HepG2 (cell line): ENCODE measurements around the genes CHODL and CCT8.

GRCh38 chr21:17425872-17426179 is 87.0 kb upstream of the CXADR start:
- RRBS, 2 experiments, result no CpG with 5 or more reads among the region's 1 CpG
CAGE:
- cytosol, long polyA minus RNA, result no peak
- cytosol, long polyA plus RNA, result no peak
- long polyA plus RNA, result no peak
- nucleus, long polyA minus RNA, result no peak
- nucleus, long polyA plus RNA, result no peak

- RRBS, 2 experiments, result no CpG with 5 or more reads among the region's 5 CpGs
CAGE:
- cytosol, long polyA minus RNA, result no peak
- cytosol, long polyA plus RNA, result no peak
- long polyA plus RNA, result no peak
- nucleus, long polyA minus RNA, result no peak
- nucleus, long polyA plus RNA, result no peak
Measured at GRCh38 chr21:17429048-17429379, 83.8 kb upstream of the CXADR start.

DNA sequence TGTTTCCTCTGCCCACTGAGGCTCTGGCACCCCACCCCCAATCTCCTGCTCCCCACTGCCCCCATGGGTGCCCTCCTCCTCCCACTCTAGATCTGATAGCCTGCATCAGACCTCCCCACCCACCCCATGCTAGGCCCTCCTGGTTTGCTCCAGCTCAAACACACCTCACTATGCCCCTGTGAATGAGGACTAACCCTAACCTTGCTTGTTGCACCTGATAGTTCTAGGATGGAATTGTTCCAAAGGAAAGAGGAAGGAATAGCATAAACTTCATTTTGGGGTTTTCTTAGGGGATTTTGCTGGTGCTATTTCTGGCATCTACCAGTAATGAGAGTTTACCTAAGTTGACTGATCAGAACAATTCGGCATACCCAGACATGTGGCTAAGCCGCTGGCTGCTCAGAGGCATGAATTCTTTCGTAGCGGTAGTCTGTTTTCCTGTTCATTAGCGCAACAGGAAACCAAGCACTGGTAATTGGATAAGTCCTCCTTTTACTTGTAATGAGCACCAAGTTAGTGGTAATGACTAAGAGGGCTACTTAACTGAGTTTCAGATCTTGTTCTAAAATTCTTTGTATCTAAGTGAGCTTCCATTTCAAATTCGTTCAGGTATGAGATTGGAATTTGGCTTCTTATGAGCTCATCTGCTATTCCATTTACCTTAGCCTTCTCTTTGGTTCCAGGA is 38.7 kb downstream of the C21orf91 start:
- RRBS, 2 experiments, result no CpG with 5 or more reads among the region's 6 CpGs
CAGE:
- cytosol, long polyA minus RNA, result no peak
- cytosol, long polyA plus RNA, result no peak
- long polyA plus RNA, result no peak
- nucleus, long polyA minus RNA, result no peak
- nucleus, long polyA plus RNA, result no peak

DNA sequence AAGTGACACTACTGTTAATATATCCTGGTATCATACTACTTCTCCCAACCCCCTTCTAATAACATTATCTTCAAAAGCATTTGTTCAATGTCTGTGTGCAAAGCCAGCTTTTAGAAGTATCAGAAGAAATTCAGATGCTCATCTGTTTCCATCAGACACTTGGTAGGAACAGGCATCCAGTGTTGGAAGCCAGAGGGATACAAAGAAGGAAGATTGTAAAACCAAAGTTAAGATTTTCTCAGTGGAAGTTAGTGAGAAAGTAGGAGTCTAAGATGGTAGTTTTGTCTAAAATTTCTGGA is 139.2 kb upstream of the C21orf91 start:
CAGE:
- cytosol, long polyA minus RNA, result no peak
- cytosol, long polyA plus RNA, result no peak
- long polyA plus RNA, result no peak
- nucleus, long polyA minus RNA, result no peak
- nucleus, long polyA plus RNA, result no peak

- RRBS, 2 experiments, result 24 to 44% methylated on average over 6 to 9 of the region's 23 CpGs
CAGE:
- cytosol, long polyA minus RNA, result no peak
- cytosol, long polyA plus RNA, result no peak
- long polyA plus RNA, result no peak
- nucleus, long polyA minus RNA, result no peak
- nucleus, long polyA plus RNA, result no peak
Measured at GRCh38 chr21:18244248-18244983, at the start of gene CHODL. CHODL (plus strand) TSS chr21:18244833.

DNA sequence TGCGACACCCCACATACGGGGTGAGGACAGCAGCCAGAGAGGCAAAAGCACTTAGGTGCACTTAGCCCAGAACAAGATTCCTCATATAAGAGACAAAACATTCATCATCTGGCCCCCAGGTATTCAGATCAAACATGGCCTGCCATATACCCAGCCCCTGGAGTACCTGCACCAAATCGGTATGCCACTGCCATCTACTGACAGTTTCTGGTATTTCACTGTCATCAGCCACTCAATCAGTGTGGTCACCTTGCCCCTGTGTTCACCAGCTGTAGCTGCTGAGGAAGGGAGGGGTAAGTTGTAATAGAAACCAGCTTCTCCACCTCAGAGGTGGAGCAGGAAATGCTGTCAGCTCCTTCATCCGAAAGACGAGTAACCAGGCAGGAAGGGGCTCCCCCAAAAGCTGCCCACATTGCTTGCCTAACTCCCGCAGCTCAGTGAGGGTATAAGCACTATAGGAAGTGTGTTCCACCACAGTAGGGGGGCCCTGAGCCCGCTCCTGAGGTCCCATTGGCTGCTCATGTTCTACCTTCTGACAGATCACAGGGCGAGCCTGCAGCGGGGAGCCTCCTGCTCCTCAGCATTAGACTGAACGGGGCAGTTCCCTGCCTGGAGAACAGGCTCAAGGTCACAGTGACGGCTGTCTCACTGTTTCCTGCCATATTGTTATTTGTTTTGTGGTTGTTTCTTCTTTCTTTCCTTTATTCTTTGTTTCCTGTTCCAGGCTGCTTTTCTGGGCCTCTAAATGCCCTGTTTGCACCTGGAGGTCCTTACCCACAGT is 1638.5 kb downstream of the MRPL39 start:
- RRBS, 2 experiments, result no CpG with 5 or more reads among the region's 11 CpGs
CAGE:
- cytosol, long polyA minus RNA, result no peak
- cytosol, long polyA plus RNA, result no peak
- long polyA plus RNA, result no peak
- nucleus, long polyA minus RNA, result no peak
- nucleus, long polyA plus RNA, result no peak

DNA sequence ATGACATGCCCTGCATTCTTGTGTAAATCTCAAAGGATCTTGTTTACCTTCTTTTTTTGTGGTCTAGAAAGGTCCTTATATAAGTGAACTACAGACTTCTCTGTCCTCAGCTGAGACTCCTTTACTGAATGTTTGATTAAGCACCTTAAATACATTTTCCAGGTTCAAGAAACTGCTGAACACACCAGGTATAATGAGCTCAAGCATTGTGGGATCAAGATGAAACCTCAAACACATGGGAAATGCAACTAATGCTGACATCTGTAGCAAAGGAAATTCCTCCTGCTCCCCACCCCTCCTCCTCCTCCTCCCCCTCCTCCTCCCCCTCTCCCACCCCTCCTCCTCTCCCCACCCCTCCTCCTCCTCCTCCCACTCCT is 234.0 kb downstream of the MRPL39 start:
CAGE:
- cytosol, long polyA minus RNA, result no peak
- cytosol, long polyA plus RNA, result no peak
- long polyA plus RNA, result no peak
- nucleus, long polyA minus RNA, result no peak
- nucleus, long polyA plus RNA, result no peak

DNA sequence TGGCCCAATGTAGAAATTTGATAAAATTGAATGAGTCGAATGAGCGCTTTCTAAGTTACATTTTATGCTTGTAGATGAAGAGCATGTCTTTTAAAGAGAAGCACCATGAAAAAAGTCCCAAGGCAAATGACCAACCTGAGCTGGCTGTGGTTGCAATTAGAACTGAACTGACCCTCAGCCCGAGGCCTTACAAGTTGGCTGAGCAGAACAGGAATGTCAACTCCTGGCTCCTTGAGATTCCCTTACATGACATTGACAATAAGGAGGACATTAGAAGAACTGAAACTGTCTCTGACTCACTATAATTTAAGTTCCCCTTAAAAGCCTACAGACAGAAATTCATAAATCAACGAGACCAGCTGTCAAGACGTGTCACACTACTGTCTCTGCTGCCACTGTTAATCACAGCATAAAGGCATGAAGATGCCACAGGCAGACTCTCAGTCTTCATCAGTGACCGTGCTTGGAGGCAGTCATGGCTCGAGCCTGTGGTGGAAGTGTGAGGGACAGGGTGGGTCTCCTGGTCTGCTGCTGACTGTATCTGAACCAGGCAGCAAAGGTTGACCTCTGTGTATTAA is 168.8 kb downstream of the GABPA start:
- RRBS, 2 experiments, result no CpG with 5 or more reads among the region's 7 CpGs
CAGE:
- cytosol, long polyA minus RNA, result no peak
- cytosol, long polyA plus RNA, result no peak
- long polyA plus RNA, result no peak
- nucleus, long polyA minus RNA, result no peak
- nucleus, long polyA plus RNA, result no peak

- RRBS, 2 experiments, result no CpG with 5 or more reads among the region's 21 CpGs
CAGE:
- cytosol, long polyA minus RNA, result no peak
- cytosol, long polyA plus RNA, result no peak
- long polyA plus RNA, result no peak
- nucleus, long polyA minus RNA, result no peak
- nucleus, long polyA plus RNA, result no peak
Measured at GRCh38 chr21:25918576-25919108, 183.9 kb downstream of the GABPA start.

- RRBS, 2 experiments, result no CpG with 5 or more reads among the region's 8 CpGs
CAGE:
- cytosol, long polyA minus RNA, result no peak
- cytosol, long polyA plus RNA, result no peak
- long polyA plus RNA, result no peak
- nucleus, long polyA minus RNA, result no peak
- nucleus, long polyA plus RNA, result no peak
Measured at GRCh38 chr21:25925813-25926532, 191.2 kb downstream of the GABPA start.

DNA sequence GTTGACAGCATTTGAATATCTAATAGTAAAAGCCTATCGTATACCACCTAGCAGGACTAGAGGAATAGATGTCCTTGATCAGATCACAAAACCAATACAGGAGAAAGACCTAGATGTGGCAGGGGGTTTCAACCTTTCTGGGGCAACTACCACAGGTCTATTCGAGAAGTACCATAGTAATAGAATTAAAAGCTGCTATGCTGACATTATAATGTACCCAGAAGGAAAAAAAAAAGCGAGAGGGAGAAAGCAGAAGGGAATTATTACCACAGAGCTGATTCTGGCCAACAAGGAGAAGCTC is 146.5 kb downstream of the APP start:
- RRBS, 2 experiments, result no CpG with 5 or more reads among the region's 3 CpGs
CAGE:
- cytosol, long polyA minus RNA, result no peak
- cytosol, long polyA plus RNA, result no peak
- long polyA plus RNA, result no peak
- nucleus, long polyA minus RNA, result no peak
- nucleus, long polyA plus RNA, result no peak

DNA sequence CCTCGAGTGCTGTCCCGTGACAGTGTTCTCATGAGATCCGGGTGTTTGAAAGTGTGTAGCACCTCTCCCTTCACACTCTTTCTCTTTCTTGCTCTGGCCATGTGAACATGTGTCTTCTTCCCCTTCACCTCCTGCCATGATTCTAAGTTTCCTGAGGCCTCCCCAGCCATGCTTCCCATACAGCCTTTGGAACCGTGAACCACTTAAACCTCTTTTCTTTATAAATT is 61.3 kb downstream of the APP start:
- RRBS, 2 experiments, result no CpG with 5 or more reads among the region's 4 CpGs
CAGE:
- cytosol, long polyA minus RNA, result no peak
- cytosol, long polyA plus RNA, result no peak
- long polyA plus RNA, result no peak
- nucleus, long polyA minus RNA, result no peak
- nucleus, long polyA plus RNA, result no peak

DNA sequence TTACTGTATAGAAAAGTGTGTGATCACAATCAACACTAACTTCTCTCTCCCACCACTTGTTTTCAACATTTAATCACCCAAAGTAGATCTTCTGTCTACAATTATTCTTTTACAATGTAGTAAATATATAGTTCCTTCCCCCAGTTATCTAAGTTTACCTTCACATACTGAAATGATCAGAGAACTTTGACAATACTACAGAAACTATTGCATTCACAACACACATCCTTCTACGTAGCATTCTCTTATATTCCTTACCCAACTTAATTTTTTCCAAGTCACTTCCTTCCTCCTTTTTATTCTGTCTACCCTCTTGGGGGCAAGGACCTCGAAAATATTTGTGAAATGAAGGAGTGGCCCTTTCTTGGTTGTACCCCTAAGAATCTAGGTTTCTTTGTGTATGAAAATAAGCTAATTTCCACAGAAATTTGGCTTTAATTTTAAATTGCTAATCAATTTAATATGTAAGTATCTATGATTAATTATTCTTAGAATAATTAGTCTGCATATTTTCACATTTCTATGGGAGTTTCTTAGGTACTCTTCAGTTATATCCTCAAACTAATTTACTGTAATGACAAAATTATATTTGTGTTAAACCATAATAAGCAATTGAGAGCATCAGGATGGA is 9.3 kb downstream of the APP start:
- RRBS, 2 experiments, result no CpG with 5 or more reads among the region's 2 CpGs
CAGE:
- cytosol, long polyA minus RNA, result no peak
- cytosol, long polyA plus RNA, result no peak
- long polyA plus RNA, result no peak
- nucleus, long polyA minus RNA, result no peak
- nucleus, long polyA plus RNA, result no peak

- RRBS, 2 experiments, result no CpG with 5 or more reads among the region's 8 CpGs
CAGE:
- cytosol, long polyA minus RNA, result no peak
- cytosol, long polyA plus RNA, result no peak
- long polyA plus RNA, result no peak
- nucleus, long polyA minus RNA, result no peak
- nucleus, long polyA plus RNA, result no peak
Measured at GRCh38 chr21:26167488-26167907, 3.1 kb downstream of the APP start.

DNA sequence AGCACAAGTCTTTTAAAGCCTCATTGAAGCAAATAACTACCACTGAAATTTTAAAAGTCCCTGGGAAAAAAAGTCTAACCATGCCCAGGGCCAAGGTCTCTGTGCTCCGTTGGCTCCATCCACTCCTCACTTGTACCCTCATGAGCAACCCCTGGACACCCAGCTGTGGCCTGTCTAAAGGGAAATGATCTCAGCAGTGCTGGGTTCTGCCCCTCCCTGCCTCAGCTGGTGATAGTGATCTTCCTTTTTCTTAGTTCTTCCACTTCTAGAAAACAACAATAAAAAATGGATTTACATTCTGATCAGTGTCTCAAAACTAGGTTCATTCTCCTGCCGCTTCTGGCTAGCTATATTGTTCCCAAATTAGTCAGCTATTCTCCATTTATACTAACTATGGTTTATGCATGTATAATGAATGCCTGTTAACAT is 423.5 kb upstream of the ADAMTS5 start:
- RRBS, 2 experiments, result no CpG with 5 or more reads among the region's 2 CpGs
CAGE:
- cytosol, long polyA minus RNA, result no peak
- cytosol, long polyA plus RNA, result no peak
- long polyA plus RNA, result no peak
- nucleus, long polyA minus RNA, result no peak
- nucleus, long polyA plus RNA, result no peak

- RRBS, 2 experiments, result no CpG with 5 or more reads among the region's 1 CpG
CAGE:
- cytosol, long polyA minus RNA, result no peak
- cytosol, long polyA plus RNA, result no peak
- long polyA plus RNA, result no peak
- nucleus, long polyA minus RNA, result no peak
- nucleus, long polyA plus RNA, result no peak
Measured at GRCh38 chr21:27448415-27448769, 481.5 kb upstream of the ADAMTS5 start.

- RRBS, 2 experiments, result no CpG with 5 or more reads among the region's 5 CpGs
CAGE:
- cytosol, long polyA minus RNA, result no peak
- cytosol, long polyA plus RNA, result no peak
- long polyA plus RNA, result no peak
- nucleus, long polyA minus RNA, result no peak
- nucleus, long polyA plus RNA, result no peak
Measured at GRCh38 chr21:28704718-28705074, 180.5 kb downstream of the N6AMT1 start.

DNA sequence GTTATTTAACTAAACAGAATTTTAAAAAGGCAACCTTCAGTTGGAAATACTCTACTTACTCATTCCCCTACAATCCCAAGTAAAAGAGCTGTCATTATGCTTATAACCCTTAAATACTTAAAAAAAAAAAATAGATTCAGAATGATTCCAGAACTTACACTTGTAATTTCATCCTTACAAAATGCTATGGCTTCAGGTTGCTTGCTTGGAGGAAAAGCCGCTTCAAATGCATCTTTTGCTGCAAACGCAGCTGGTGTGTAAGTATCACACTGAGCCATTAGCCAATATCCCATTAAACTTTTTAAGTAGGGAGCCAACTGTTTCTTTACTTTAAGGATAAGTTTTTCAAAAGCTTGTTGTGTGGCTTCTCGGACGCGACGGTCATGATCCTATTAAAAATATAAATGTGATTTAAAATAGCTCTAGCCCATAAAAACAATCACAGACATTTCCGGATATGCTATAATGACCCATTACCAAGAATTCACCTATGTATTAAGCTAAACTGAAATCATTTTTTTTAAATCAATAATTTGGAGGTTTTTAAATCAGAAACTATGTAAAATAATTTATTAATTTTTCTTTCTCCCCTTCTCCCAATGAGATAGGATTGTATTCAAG is 8.0 kb downstream of the LTN1 start:
- RRBS, 2 experiments, result no CpG with 5 or more reads among the region's 7 CpGs
CAGE:
- cytosol, long polyA minus RNA, result no peak
- cytosol, long polyA plus RNA, result no peak
- long polyA plus RNA, result no peak
- nucleus, long polyA minus RNA, result no peak
- nucleus, long polyA plus RNA, result no peak

DNA sequence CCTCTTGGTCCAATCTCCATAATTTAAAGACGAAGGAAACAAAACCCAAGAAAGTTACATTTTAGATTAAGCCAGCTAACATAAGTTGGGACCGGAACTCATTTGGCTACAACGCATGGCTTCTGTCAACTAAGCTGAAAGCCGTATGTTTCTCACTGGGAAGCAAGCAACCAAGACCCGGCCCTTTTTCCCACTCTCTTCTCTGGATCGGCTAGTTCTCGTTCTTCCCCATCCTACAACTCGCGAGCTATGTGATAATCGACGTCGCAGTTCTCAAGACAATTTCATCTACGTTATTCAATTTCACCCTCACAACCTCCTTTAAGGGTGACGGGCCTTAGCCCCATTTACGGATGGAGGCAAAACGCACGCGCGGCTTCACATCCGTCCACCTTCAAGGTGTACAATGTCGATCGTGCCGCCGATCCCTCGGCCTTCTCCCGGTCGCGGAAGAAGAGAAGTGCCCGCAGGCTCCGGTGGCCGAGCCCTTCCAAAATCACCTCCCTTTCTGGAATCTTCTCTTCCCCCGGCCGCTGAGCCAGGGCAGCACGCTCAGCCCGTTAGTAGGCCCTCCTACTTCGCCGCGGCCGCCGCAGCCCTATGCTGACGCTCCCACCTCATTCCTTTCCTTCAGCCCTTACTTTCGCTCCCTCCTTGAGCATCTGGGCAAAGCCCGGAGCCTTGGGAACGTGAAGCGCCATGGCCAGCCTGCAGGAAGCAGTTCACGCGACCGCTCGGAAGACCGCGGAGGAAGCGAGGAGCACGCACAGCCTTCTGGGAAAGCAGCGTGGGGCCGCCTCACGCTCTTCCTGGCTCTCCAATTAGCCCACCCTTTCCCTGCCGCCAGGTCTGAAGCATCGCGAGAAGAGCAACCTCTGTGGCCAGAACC is at the start of gene CCT8:
TSS of gene CCT8 (minus strand) at position 759 of the 889 bp plus-strand sequence.
- RRBS, 2 experiments, result 0 to 3% methylated on average over 3 of the region's 59 CpGs
CAGE:
- cytosol, long polyA minus RNA, result start-site peak on the minus strand centred at position 746 of the sequence, 46 bp wide, 1,932 reads
- cytosol, long polyA plus RNA, result start-site peak on the minus strand centred at position 745 of the sequence, 69 bp wide, 1,329 and 2,611 reads in 2 replicates
- long polyA plus RNA, result start-site peak on the minus strand centred at position 716 of the sequence, 138 bp wide, 3,686 and 2,812 reads in 2 replicates
- nucleus, long polyA minus RNA, result no peak
- nucleus, long polyA plus RNA, result start-site peak on the minus strand centred at position 726 of the sequence, 150 bp wide, 2,225 and 3,011 reads in 2 replicates

DNA sequence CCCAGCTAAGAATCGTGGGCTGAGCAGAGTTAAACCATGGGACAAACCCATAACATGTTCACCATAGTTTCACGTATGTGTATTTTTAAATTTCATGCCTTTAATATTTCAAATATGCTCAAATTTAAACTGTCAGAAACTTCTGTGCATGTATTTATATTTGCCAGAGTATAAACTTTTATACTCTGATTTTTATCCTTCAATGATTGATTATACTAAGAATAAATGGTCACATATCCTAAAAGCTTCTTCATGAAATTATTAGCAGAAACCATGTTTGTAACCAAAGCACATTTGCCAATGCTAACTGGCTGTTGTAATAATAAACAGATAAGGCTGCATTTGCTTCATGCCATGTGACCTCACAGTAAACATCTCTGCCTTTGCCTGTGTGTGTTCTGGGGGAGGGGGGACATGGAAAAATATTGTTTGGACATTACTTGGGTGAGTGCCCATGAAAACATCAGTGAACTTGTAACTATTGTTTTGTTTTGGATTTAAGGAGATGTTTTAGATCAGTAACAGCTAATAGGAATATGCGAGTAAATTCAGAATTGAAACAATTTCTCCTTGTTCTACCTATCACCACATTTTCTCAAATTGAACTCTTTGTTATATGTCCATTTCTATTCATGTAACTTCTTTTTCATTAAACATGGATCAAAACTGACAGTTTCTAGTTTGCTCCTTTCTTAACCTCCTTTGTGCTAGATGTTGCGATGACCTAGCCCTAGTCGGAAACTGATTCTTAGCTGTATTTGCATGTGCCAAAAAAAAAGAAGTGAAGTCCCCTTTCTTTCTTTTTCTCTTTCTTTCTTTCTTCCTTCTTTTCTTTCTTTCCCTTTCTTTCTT is 45.0 kb downstream of the MAP3K7CL start:
- RRBS, 2 experiments, result no CpG with 5 or more reads among the region's 5 CpGs
CAGE:
- cytosol, long polyA minus RNA, result no peak
- cytosol, long polyA plus RNA, result no peak
- long polyA plus RNA, result no peak
- nucleus, long polyA minus RNA, result no peak
- nucleus, long polyA plus RNA, result no peak